Sigmoid colon (tissue), 4 donors: ENCODE data around the genes DCHS2, PLRG1 and GASK1B.

DNA sequence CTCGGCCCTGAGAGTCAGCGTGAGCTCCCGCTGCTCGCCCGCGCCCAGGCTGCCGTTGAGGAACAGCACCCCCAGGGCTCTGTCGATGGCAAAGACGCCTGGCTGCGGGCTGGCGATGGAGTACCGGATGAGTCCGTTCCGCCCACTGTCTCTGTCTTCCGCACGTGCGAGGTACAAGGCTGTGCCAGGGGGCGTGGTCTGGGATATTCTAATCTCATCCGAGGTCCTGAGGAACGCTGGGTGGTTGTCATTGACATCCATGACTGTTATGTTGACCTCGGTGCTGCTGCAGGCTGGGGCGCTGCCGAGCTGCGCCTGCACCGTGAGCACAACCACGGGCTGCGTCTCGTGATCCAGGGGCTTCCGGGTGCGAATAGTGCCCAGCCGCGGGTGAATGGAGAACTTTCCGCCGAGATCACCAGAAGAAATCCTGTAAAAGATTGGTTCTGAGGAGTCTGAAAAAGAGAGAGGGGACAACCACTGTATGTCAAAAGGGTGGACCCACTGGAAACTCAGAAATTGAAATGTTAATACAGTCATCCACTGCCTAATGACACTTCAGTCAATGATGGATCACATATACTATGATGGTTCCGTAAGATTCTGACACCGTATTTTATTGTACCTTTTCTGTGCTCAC, 158.4 kb downstream of the DCHS2 start:
- PRO-cap = no peak
- RAMPAGE, long total RNA, 4 experiments = no peak in any of the 4 experiments

- PRO-cap = no peak
- RAMPAGE, long total RNA, 4 experiments = start-site peak on the minus strand in 1 of 4 experiments, at chr4:154416743-154416811 at its widest, 6 reads per replicate
These were observed 75.2 kb downstream of the DCHS2 start for GRCh38 chr4:154416066-154417180.

GRCh38 chr4:154491436-154492381, at the start of gene DCHS2:
TSS of gene DCHS2 (minus strand) at chr4:154491799.
- PRO-cap = no peak
- RAMPAGE, long total RNA, 4 experiments = start-site peak on the minus strand in 1 of 4 experiments, at chr4:154491770-154491794 at its widest, 17 reads per replicate

- PRO-cap = bidirectional peak, plus-strand start at chr4:154550530, minus-strand start at chr4:154550421
- RAMPAGE, long total RNA, 4 experiments = start-site peak on the minus strand in 4 of 4 experiments, at chr4:154550374-154550401 at its widest, 24 to 349 reads per replicate
These were observed at the start of gene PLRG1 for GRCh38 chr4:154550261-154550690. TSS of gene PLRG1 (minus strand) at chr4:154550400.

GRCh38 chr4:154588718-154589245, 1.8 kb downstream of the FGA start:
- PRO-cap = no peak
- RAMPAGE, long total RNA, 4 experiments = no peak in any of the 4 experiments

GRCh38 chr4:154602702-154603112, 9.7 kb downstream of the FGG start:
- PRO-cap = no peak
- RAMPAGE, long total RNA, 4 experiments = no peak in any of the 4 experiments

- PRO-cap = no peak
- RAMPAGE, long total RNA, 4 experiments = no peak in any of the 4 experiments
These were observed 255 bp upstream of the RBM46 start for GRCh38 chr4:154780848-154781186.

DNA sequence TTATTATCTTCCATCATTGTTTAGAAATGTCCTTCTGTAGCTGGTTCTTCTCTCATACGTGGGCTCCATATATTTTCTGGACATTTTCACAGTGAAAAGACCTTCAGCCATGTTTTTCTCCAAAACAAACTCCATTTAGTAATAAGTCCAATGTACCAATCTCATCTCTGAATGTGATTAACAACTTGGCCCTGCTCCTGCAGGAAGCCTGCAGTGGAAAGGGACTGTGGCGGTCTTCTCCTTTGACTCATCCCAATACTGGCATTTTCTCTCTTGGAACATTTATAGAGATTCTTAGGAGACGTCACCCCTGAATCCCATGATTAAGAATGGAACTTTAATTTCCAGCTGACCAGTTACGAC, 96.6 kb upstream of the GUCY1A1 start:
- PRO-cap = no peak
- RAMPAGE, long total RNA, 4 experiments = no peak in any of the 4 experiments

DNA sequence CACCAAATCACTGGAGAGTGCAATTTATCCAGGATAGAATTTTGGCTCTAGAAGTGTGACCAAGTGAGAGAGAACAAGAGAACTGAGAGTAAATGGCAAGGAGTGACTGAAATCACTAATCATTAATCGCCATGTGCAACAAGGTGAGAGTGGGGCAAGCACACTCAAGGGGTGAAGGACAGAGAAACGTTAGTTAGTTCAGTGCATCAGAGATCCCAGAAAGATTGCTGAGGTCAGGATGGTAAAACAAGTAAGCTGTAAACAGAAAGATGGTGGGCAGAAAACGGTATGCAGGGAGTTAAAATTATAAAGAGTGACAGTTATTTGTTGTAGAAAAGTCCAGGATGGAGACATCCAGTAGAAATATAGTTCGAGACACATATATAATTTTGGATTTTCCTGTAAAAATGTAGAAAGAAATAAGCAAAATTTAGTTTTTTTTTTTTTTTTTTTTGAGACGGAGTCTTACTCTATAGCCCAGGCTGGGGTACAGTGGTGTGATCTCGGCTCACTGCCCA, 17.9 kb upstream of the ASIC5 start:
- PRO-cap = no peak
- RAMPAGE, long total RNA, 4 experiments = no peak in any of the 4 experiments

- PRO-cap = no peak
- RAMPAGE, long total RNA, 4 experiments = no peak in any of the 4 experiments
These were observed 14.0 kb upstream of the TDO2 start for GRCh38 chr4:155889438-155890015.

- PRO-cap = no peak
- RAMPAGE, long total RNA, 4 experiments = start-site peak on the minus strand in 1 of 4 experiments, at chr4:156957474-156957763 at its widest, 29 reads per replicate
These were observed 14.2 kb downstream of the PDGFC start for GRCh38 chr4:156957318-156957960.

DNA sequence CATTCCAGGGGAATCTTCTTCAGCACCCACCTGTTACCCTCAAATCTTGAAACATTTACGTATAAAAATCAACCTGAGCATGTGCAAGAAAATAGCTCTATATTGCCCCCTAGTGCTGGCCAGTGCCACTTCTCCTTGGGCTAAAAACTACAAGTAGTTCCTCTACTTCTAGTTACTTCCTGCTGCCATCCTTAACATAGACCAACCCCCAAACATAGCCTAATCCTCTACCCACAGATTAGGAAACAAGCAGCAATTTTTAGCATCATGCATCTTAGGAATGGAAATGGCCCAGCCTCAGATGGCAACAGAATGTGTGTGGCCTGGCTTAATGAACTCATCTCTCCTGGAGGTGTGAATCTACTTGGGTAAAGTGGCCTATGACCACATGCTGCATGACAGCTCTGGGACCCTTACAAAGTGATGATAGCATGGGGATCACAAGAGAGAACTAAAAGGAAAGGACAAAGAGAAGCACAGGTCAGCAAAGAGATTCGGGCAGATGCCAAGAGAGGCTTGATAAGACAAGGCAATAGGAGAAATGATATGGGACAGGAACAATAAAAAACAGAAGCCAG, 2.9 kb downstream of the PDGFC start:
- PRO-cap = no peak
- RAMPAGE, long total RNA, 4 experiments = no peak in any of the 4 experiments

GRCh38 chr4:157222823-157223397, 2.4 kb downstream of the GRIA2 start:
- PRO-cap = unidirectional peak, plus-strand start at chr4:157223009; unidirectional peak, minus-strand start at chr4:157223121
- RAMPAGE, long total RNA, 4 experiments = no peak in any of the 4 experiments

DNA sequence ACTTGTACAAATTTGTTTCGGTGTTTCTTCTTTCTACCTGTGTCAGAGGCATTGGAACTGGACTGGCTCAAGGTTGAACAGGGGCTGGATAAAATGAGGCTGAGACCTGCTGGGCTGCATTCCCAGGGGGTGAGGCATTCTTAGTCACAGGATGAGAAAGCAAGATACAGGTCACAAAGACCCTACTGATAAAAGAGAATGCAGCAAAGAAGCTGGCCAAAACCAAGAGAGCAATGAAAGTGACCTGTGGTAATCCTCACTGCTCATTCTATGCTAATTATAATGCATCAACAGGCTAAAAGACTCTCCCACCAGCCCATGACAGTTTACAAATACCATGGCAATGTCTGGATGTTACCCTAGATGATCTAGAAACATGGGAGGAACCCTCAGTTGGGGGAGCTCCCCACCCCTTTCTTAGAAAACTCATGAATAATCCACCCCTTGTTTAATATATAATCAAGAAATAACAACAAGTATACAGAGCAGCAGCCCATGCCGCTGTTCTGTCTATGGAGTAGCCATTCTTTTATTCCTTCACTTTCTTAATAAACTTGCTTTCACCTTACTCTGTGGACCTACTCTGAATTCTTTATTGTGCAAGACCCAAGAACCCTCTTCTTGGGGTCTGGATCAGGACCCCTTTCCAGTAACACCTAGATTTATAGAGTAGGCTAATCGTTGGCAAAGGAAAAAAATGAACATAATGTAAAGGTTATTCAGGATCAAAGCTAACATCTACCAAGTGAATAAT, 77.9 kb downstream of the GASK1B start:
- PRO-cap = no peak
- RAMPAGE, long total RNA, 4 experiments = no peak in any of the 4 experiments

DNA sequence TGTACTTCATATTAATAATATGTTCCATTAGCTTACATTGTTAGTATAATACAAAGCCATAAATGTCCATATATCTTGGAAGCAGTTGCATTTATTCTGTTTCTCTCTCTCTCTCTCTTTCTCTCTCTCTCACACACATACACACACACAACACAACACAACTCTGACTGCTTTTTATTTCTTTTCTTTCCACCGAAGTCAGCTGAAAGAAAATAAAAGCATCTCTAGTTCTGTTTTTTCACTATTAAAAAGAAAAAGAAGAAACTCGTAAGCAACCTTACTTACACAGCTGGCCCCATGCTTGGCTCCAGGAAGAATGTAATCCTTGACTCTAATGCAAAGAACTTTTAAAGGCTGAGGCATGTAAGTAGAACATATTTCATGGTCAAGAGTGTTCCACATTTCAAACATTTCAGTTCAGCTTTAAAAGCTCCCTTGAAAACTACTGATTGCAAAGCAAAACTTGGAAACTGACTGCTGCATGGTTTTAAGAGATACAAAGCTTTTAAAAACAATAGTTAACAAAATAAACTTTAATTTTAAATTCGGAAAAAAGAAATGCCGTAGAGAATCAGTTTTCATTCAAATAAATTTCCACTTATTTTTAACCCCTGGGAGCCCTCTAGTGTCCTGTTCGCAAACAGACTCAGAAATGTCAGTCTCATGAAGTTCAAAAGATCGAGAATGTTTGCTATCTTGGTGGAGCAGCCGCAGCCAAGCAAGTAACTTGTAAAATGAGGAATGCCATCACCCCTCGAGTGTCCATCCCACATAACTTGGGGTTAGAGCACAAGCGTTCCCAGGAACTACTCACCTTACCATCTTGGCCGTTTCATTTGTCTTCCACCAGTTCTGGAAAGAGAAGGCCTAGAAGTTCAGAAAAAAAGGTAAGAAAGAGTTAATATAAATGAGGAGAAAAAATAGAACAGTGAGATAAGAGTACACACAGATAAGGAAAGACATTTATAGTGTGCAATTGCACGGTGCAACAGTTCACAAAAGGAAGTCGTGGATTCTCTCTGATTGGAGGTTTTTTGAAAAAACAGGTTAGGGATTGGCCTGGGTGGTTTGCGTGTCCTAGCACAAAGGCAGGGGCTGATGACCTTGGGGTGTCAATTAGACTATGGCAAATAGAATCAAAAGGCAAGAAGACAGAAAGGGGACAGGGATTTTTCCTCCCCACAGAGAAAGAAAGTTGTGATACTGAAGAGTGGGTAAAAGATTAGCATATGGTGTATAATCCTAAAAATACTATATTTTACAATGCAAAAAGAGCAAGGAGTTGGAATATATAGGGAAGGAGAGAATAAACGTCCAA, at the start of gene GASK1B:
TSS of gene GASK1B (minus strand) at position 972 of the 1,318 bp plus-strand sequence.
- PRO-cap = unidirectional peak, minus-strand start at position 323 of the sequence
- RAMPAGE, long total RNA, 4 experiments = start-site peak on the plus strand in 1 of 4 experiments, centred at position 731 of the sequence, 12 reads per replicate; start-site peak on the minus strand in 3 of 4 experiments, centred at positions 306 to 991 of the sequence, 16 to 106 reads per replicate

DNA sequence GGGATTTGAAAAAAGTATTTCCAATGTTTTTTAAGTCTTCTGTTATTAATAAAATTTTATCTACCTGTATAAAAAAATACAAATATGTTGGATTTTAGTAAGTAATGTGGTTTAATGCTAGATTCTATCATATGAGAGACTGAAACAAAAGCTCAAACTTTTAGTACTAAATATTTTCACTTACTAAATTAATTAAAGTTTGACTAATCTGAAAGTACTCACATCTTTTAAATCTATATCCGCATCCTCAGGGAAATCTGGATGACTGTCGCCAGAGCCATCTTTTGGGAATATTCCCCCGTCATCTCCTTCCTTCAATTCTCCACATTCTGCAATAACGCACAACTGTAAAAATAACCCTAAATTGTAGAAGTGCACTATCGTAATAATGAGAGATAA, 7.9 kb downstream of the PPID start:
- PRO-cap = no peak
- RAMPAGE, long total RNA, 4 experiments = no peak in any of the 4 experiments

DNA sequence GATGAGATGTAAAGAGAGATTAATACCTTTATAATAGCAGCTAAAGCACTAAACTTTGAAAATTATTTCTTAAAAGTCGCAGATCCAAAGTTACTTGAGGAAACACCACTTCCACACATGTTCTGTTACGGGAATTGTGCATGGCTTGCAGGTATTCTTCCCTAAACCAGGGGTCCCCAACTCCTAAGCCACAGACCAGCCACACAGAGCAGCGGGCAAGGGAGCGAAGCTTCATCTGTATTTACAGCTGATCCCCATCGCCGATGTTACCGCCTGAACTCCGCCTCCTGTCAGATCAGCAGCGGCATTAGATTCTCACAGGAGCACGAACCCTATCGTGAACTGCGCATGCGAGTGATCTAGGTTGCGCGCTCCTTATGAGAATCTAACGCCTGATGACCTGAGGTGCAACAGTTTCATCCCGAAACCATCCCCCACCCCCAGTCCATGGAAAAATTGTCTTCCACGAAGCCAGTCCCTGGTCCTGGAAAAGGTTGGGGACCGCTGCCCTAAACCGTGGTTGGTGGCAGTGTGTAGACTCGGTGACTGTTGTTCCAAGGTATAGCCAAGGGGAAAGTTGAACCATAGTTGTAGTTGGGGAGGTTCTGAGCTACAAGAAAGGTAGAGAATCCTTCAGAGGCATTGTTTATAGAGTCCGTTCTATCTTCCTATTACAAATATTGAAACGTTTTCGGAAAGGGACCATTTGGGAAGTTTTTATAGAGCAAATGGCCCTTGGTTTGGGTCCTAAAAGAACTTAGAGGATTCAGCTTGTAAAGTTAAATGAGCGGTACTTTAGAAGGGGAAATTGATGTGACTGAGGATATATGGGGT, 26.9 kb downstream of the FNIP2 start:
- PRO-cap = no peak
- RAMPAGE, long total RNA, 4 experiments = no peak in any of the 4 experiments

DNA sequence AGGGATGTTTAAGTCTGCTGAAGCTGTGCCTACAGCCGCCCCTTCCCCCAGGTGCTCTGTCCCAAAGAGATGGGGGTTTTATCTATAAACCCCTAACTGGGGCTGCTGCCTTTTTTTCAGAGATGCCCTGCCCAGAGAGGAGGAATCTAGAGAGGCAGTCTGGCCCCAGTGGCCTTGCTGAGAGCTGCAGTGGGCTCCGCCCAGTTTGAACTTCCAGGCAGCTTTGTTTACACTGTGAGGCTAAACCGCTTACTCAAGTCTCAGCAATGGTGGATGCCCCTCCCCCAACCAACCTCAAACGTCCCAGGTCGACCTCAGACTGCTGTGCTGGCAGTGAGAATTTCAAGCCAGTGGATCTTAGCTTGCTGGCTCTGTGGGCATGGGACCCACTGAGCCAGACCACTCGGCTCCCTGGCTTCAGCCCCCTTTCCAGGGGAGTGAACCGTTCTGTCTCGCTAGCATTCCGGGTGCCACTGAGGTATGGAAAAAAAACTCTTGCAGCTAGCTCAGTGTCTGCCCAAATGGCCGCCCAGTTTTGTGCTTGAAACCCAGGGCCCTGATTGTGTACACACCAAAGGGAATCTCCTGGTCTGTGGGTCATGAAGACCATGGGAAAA, 132.4 kb downstream of the C4orf45 start:
- PRO-cap = no peak
- RAMPAGE, long total RNA, 4 experiments = no peak in any of the 4 experiments

DNA sequence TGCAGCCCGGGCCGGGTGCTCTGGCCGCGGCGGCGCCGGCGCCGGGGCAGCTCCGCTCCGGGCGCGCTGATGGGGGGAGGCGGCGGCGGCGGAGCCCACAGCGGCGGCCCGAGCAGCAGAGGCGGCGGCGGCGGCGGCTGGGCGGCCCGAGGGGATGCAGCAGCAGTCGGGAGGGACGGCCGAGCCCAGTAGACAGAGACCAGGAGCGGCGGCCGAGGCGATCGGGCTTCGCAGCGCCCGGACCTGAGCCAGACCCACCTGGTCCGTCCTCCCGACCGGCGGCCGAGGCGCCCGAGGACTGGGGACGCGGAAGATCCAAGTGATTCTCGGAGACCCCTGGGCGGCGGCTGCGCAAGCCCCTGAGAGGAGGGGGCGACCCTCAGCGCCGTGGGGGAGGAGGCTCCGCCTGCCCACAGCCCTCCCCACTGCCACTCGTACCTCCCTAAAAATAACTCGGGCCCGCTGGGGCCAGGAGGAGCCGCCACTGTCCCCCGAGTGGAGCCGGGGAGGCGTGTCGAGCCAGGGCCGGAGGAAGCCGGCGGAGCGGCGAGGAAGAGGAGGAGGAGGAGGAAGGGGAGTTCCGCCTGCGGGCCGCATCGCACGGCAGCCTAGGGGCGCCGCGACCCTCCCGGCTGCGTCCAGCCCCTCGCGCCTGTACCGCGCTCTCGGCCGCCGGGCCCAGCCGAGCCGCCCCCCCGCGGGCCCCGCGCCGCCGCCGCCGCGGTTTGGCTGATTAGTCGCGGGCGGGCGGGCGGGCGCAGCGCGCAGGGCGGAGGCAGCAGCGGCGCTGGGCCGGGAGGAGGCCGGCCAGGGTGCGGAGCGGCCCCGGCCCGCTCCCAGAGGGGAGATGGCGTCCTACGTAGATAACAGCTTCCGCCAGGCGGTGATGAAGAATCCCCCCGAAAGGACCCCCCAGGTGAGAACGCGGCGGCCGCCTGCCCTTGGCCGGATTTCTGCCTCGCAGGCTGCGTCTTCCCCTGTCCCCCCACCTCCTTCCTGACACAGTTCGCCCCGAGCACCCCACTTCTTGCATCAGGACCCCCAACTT, 761 bp downstream of the RAPGEF2 start:
- PRO-cap = bidirectional peak, plus-strand start at position 736 of the sequence, minus-strand start at position 436 of the sequence
- RAMPAGE, long total RNA, 4 experiments = no peak in any of the 4 experiments

DNA sequence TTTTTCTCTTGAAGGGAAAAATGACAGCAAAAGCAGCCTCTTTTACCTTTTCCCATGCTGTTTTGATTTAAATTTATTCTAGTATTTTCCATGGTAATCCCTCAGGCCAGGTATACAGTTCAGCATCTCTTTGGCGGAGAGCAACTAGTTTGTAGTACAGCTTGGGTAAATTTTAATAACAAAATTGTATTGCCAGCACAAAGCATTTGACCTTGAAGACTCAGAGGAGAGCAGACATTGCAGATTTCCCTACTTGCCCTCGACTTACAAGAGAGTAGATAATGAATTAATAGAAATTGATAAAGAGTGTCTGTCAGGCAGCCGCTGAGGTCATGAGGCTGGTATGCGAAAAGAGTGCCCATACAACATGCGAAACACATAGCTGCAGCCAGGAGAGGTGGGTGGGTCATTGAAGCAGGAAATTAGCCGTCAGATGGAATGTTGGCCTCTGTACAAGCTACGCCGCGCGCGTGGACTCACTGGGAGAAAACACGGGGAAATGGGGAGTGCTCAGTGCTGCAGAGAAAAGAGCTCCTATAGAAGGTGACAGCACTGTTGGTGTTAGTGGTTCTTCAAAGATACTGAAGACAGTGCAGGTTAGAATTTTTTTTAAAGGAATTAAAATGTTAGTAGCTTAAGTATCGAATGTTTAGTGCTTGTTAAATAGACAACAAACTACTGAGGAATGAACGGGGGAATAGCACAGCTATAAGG, 125.0 kb downstream of the RAPGEF2 start:
- PRO-cap = unidirectional peak, plus-strand start at position 487 of the sequence; unidirectional peak, plus-strand start at position 513 of the sequence
- RAMPAGE, long total RNA, 4 experiments = no peak in any of the 4 experiments